ENCODE measurements around the genes TTC36, IFT46 and CXCR5.

- RRBS: no CpG with 5 or more reads among the region's 6 CpGs
These were observed 7.0 kb downstream of the UBE4A start for GRCh38 chr11:118366309-118366893.

DNA sequence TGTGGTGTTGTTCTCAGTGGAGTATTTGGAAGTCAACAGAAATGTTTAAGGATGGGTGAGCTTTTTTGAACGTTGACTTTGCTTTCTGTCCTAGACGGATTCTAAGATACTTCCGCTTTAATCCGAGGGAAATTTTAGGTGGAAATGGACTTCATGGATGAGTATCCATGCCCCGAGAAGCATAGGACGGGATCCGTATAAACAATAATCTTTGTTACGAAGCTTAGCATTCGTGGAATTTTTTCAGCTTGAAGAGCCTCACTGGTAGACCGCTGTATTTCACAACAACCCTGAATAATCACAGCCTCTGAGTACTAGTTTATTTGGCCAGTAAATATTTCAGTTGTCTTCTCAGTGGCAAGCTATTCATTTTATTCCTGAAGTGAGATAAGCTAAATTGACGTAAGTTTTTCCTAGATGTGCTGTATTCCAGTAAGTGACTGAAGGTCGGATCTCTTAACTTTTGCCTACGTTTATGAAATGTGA, 756 bp downstream of the ATP5MG start:
- RRBS: no CpG with 5 or more reads among the region's 13 CpGs

GRCh38 chr11:118418637-118419044, 17.2 kb downstream of the ATP5MG start:
- RRBS: no CpG with 5 or more reads among the region's 3 CpGs

DNA sequence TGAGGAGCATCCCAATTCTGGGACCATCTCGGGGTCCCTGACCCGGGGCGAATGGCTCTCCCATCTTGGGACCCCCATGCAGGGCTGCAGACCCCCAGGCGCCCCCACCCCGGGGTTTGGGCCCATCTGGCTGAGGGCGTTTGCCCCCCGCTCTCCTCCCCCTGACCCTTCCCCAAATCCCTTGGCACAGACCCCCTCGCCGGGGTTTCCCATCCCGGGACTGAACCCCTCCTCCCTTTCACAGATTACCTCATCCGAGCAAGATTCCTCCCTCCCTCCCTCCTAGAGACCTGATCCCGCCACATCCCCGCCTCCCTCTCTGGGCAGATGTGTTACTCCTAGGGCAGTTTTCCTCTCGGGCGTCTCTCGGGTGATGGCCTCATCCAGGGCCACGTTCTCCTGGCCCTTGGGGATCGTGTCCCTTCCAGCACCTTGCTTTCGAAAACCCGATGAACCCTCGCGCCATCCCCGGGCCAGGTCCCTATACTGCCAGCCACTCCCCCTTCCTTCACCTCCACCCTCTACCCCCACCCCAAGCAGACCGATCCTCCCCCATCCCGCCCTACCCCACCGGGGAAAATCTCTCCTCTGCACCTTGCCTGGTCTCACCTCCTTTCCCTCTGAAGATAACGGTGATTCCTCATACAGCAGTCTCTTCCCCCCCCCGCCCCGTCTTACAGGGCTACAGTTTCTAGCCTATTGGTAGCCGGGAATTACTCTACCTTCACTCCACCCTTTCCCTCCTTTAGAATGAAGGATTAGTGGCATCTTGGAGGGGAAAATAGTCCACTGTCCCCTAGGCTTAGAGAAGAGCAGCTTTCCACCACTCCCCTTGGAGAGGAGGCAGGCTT, 952 bp downstream of the KMT2A start:
- RRBS: 2% methylated on average over 8 of the region's 30 CpGs

GRCh38 chr11:118503571-118505017, 23.2 kb upstream of the TTC36 start:
- RRBS: no CpG with 5 or more reads among the region's 13 CpGs

DNA sequence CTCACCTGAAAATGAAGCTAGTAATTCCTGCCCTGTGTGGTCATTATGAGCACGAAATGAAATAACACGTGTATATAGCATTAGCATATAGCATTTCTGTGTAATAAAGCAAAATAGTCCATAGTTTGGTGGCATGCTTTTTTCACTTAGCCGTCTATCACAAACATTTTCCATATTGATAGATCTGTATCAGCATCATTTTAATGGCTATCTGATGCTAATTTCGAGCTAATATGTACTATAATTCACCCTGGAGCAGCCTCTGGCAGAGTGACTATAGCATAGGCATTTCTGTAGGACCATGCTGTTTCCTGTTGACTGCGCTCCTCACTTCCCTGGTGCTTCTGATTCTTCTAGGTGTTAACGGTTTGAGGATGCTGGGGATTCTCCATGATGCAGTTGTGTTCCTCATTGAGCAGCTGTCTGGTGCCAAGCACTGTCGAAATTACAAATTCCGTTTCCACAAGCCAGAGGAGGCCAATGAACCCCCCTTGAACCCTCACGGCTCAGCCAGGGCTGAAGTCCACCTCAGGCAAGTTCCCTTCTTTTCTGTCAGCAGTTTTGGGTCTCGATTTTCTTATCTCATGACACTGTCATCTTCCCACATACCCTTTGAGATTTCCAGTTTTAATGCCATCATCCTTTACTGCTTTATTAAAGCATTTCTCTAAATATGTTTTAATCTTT, 7.9 kb upstream of the TTC36 start:
- RRBS: no CpG with 5 or more reads among the region's 10 CpGs

GRCh38 chr11:118522254-118522841, 4.9 kb upstream of the TTC36 start:
- RRBS: no CpG with 5 or more reads among the region's 8 CpGs

DNA sequence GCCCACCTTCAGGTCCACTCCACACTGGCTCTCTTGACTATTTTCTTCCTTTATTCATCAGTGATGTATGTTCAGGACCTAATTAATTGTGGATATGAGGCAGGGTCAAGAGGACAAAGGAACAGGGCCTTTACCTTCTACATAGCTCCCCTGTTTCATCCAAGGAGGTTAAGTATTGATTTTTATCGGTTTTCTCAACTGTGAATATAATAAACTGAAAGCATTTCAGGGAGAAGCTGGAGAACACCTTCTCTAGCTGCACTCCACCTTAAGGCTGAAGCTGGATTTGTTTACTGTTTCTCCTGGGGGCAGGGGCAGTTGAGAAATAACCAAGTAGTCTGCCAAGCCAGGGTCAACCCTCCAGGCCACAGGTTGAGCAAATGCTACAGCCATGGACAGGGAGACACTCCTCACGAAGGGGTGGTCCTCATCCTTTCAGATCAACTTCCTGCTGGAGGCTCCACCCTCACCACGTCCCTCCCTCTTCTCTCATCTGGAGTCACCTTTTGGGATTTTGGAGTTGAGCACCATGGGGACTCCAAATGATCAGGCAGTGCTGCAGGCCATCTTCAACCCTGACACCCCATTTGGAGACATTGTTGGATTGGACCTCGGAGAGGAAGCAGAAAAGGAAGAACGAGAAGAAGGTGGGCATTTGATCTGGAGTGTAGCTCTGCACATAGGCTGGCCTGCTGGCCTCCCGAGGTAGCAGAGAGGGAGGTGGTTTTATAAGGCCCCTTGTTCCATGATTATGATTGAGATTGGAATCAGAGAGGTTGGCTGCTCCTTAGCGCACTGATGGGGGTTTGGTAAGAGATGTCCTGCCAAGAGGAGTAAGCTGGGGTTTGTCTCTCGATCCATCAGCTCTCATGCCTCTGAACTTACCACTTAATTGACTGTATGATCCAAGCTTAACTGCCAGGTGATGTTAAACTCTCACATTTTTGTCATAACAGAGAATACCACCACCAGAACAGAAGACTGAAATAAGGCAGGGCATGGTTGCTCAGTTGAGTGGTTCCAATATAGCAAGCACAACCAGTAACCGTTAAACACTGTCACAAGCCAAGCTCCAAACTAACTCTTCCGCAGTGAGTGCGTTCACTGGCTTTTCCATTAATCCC, at the start of gene TTC36:
TTC36 (plus strand) TSS at position 509 of the 1,124 bp plus-strand sequence.
- RRBS: no CpG with 5 or more reads among the region's 11 CpGs

- RRBS: no CpG with 5 or more reads among the region's 51 CpGs
These were observed 781 bp upstream of the TMEM25 start for GRCh38 chr11:118530008-118530813.

- RRBS: no CpG with 5 or more reads among the region's 16 CpGs
These were observed 1.9 kb downstream of the TMEM25 start for GRCh38 chr11:118532692-118533408.

DNA sequence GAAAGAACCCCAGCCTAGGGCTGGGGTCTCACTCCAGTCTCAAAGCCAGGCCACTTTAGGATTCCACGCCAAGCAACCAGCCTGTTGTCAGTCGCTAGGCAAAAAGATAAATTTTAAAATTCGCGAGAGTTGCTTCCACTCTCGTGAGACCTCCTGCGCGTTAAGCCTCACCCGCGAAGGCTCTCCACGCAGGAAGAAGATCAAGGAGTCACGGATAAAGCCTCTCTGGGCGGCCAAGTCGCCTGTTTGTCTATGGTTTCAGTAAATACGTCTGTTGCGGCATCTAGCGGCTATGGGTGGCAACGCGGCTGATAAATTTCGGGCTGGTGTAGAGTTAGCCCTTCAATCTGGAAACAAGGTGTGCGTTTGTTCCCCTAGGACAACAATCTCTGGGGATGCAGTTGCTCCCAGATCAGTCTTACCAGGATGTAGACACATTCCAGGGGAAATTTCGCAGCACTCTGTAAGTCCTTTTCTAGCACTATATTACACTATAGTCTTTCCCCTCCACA, at the start of gene IFT46:
IFT46 (minus strand) TSS at position 108 of the 512 bp plus-strand sequence.
- RRBS: no CpG with 5 or more reads among the region's 21 CpGs

DNA sequence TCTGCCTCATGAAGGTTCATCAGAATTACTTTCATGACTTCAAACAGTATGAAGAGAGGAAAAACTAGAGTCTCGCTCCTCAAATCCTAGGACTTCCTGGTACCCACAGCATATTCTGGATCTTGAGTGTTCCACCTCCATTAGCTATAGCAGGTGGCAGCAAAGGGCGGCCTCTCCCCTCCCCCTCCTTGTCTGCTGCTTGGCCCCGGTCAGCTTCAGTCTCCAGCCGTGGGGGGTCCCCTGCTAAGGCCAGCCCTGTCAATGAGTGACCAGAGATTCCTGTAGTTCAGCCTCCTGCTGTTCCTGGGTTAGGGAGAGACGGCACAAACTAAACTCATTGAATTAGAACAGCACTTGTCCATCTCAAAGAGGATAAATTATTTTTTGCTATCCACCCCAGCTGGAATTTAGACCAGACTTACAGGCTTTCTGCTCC, 1.3 kb upstream of the PHLDB1 start:
- RRBS: no CpG with 5 or more reads among the region's 5 CpGs

- RRBS: 3% methylated on average over 17 of the region's 40 CpGs
These were observed 13.7 kb downstream of the PHLDB1 start for GRCh38 chr11:118620882-118621818.

DNA sequence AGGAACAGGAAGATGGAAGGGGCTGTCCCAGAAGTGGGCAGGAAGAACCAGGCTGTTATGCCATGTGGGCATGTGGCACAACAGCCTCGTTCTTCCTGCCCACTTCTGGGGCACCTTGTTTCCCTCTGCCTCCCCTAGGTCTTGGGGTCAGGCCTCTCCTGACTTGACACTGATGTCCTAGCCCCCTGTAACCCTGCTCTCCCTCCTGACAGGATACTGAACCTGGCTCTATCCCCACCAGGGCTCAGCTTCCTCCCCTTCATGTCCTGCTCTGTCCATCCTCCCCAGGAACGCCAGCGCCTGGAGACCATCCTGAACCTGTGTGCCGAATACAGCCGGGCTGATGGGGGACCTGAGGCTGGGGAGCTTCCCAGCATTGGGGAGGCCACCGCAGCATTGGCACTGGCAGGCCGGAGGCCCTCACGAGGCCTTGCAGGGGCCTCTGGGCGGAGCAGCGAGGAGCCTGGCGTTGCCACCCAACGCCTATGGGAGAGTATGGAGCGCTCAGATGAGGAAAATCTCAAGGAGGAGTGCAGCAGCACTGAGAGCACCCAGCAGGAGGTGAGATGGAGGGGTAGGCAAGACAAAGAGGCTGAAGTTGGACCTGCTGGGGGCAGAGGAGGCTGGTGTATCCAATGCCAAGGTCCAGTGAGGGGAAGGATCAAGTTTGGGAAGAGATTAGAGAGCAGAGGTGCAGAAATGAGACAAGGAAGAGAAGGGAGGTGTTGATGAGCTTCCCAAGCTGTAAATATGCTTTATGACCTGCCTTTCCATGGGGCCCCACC, 23.7 kb downstream of the PHLDB1 start:
- RRBS: 87% methylated on average over 3 of the region's 13 CpGs

DNA sequence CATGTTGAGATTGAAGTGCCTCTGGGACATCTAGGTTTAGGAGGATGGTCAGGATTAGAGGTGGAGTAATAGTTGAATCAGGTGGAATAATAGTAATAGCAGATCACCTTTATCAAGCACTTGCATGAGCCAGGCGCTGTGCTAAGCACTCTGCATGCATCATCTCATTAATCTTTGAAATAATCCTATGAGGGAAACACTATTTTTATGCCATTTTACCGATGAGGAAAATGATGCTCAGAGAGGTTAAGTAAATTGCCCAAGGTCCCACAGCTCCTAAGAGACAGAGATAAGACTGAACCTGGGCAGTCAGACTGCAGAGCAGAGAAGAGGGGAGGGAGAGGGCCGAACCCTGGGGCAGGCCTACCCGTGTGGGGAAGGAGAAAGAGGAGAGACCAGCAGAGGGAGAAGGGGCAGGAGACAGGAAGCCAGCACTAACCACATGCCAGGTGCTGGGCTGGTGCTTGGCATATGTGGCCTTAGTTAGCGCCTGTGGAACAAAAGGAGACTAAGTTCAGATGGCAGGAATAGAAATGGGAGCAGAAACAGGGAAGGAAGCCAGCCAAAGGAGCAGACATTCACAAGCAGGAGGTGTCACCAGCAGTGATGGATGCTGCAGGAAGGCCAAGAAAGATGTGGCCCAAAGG, 27.0 kb downstream of the TREH start:
- RRBS: no CpG with 5 or more reads among the region's 5 CpGs

DNA sequence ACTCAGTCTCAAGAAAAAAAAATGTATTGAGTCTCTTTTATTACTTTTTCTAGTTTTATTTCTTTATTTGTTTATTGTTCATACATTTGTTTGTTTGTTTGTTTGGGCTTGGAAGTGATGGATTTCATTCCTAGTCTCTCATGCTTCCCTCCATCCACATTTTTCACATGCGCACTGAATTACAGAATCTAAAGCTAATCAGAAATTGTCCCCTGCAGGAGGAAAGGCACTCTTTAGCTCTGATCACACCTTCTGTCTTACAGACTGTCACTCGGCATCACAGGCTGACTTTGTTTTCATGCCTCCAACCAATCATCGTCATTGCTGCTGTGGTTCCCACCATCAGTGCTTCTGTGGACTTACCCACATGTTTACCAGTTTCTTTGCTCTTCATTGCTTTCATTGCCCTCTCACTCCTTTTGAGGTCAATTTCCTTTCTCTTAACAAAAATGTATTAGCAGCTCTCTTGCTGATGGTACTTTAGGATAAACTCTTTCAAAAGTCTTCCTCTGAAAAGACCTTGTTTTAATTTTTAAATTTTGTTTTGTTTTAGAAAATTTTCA, 20.0 kb upstream of the TREH start:
- RRBS: no CpG with 5 or more reads among the region's 3 CpGs

DNA sequence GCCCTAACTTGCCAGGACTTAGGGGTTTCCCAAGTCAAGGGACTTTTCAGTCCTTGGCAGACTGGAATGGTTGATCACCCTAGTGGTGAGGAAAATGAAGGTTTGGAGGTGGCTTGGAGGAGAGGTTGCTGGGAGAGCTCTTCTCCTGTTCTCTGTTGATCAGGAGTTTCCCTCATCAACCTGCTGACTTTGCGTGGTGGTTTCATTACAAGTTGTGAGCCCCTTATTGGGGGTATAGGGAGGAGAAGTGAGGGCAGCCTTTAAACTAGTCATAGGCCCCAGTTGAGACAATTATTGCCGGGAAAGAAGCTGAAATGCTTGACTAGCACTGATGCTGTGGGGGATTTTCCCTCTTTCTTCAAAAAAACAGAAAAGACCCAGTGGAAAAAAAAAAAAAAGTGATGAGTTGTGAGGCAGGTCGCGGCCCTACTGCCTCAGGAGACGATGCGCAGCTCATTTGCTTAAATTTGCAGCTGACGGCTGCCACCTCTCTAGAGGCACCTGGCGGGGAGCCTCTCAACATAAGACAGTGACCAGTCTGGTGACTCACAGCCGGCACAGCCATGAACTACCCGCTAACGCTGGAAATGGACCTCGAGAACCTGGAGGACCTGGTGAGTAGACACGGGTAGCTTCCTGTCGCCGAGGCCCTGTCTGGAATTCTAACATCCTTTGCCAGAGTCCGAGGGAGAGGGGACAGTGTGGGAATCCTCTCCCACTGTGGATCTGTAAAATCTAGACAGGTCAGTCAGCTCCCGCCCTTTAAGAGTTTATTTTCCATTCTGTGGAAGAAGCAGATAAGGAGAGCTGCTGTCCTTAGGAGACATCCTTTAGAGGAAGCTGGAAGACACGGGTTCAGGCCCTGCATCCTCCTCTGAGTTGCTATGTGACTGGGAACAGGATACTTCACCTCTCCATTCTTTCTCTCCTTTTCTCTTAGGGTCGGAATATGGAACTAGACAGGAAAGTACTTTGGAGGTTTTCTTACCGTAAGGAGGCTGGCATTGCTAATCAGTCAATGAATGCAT, at the start of gene CXCR5:
CXCR5 (plus strand) TSS at position 514 of the 1,028 bp plus-strand sequence.
- RRBS: no CpG with 5 or more reads among the region's 20 CpGs

- RRBS: no CpG with 5 or more reads among the region's 12 CpGs
These were observed 17.3 kb downstream of the BCL9L start for GRCh38 chr11:118908334-118908979.

- RRBS: no CpG with 5 or more reads among the region's 21 CpGs
These were observed 7.5 kb downstream of the BCL9L start for GRCh38 chr11:118918092-118918850.

DNA sequence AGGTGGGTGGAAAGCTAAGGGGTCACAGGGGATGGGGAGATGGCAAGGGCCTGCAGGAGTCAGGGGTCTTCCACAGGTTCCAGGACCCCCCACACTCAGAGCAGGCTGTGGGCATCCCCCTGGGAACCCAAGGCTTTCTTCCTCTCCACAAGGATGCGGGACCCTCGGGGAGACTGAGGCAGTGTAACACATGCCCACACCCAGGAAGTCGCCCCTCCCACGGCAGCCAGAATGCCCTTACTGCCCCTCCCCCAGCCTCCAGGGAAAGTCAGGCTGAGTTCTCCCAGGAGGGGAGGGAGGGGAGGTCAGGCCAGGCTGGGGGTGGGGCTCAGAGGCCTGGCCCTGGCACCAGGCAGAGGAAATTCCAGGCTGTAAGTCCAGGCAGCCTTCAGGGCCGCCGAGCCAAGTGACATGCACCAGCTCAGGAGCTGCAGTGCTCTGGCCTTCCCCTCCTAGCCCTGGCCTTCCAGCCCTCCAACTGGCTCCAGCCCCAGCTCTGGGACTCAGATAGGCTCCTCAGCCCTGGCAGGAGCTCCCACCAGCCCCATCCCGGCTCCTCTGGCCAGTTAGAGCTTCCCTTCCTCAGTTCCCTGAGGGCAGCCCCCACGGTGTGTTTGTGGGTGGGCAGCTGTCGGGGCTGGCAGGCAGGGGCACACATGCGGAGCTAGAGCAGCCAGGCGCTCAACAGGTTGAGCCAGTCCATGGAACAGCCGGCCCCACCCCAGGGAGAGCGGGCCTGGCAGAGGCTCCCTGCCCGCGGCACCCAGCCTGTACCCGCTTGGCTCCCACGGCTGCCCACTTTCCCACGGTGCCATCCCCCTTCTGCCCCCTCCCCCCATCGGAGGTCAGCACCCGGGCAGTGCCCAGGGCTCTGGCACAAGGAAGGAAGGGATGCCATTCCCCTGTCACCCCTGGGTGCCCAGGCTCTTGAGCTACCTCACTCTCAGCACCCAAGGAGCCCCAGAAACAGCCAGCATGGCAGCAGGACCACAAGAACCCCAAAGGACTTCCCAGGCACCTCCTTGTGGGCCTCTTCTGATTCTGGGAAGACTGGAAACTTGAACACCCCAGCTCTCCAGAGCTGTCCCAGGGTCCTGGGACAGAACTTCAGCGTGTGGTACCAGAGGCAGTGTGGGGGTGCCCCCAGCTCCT, 3.5 kb downstream of the BCL9L start:
- RRBS: no CpG with 5 or more reads among the region's 21 CpGs